Right atrium auricular region (tissue), 2 donors: ENCODE data around the gene JAM2.

DNA sequence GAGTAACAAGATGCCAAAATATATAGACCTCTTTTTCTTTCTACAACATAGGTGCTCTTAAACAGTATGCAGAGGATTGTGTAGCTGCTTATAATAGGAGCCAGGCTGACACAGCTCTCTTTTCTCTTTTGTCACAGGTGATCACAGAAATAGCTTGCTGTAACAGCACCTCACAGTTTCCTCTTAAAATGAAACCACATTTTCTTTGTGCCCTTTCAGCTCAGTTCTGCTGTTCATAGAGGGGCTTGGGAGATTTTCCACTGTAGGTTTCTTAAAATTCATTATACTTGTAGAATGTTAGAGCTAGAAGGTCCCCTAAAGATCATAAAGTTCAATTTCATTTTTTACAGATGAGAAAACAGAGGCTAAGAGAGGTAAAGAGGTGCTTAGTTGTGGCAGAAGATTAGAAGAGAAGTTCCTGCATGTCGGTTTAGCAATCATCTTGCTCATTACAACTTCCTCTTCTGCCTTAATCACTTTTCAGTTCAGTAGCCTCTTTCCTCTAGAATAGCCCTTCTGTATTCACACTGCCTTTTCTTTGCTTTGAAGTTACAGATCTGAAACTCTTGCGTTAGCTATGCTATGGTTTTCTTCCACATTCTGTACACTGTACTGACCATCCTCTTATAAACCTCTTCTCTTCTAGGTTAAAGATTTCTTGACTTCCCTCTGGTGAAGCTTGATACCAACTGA lies 35.2 kb downstream of the C21orf91 start:
- PRO-cap = no peak
- RAMPAGE, long total RNA, 2 experiments = no peak in any of the 2 experiments

GRCh38 chr21:17795007-17795657 lies 24.0 kb downstream of the C21orf91 start:
- PRO-cap = no peak
- RAMPAGE, long total RNA, 2 experiments = no peak in any of the 2 experiments

DNA sequence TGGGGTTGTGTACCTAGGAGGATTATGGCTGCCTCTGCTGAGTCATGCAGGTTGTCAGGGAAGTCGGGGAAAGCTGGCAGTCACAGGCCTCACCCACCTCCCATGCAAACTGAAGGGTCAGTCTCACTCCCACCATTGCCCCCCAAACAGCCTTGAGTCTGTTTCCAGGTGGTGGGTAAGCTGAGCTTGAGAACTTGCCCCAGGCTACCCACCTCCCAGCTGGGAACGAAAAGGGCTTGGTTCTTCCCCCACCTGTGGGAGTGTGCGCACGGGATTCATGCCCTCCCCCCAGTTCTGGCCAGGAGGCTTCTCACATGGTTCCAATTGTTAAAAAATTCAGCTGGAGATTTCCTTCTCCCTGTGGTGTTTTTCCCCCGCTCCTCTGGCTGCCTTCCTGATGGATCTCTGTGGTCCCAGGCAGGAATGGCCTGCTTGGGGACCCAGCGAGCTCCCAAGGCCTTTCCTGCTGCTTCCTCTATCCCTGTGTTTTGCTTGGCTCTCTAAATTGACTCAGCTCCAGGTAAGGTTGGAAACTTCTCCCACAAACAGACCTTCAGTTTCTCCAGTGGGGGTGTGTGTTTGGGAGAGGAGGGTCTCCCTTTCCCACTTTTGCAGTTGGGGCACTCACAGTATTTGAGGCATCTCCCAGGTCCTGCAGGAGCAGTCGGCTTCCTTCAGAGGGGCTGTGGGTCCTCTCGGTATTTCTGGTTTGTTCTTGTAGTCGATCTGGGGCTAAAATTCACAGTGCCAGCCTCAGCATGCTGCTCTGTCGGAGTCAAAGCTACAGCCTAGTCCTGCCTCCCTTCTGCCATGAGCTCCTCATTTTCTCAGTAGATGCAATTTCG lies 82.0 kb upstream of the C21orf91 start:
- PRO-cap = no peak
- RAMPAGE, long total RNA, 2 experiments = no peak in any of the 2 experiments

- PRO-cap = no peak
- RAMPAGE, long total RNA, 2 experiments = start-site peak on the plus strand in 2 of 2 experiments, at chr21:18857734-18857740 at its widest, 6 to 7 reads per replicate
Observed at GRCh38 chr21:18857509-18858170, 454.1 kb upstream of the TMPRSS15 start.

- PRO-cap = no peak
- RAMPAGE, long total RNA, 2 experiments = no peak in any of the 2 experiments
Observed at GRCh38 chr21:21200657-21201632, 202.7 kb downstream of the NCAM2 start.

GRCh38 chr21:24428508-24429098 lies 1178.7 kb downstream of the MRPL39 start:
- PRO-cap = no peak
- RAMPAGE, long total RNA, 2 experiments = start-site peak on the plus strand in 1 of 2 experiments, at chr21:24428735-24428756 at its widest, 7 reads per replicate

DNA sequence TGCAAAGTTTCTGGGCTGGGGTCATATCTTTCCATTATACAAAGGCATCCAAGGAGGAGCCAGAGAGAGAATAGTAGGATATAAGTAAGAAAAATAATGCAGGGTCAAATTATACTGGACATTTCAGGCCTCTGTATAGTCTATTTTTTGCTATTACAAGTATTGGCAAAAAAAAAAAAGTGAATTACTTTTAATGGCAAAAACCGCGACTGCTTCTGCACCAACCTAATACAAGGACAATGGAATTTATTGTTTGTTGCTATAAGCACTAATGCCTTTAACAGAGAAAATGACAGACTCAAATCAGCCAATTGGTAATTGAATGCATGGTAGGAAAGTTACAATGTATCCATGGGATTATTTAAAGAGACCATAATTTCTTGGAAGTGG lies 1061.9 kb downstream of the MRPL39 start:
- PRO-cap = unidirectional peak, plus-strand start at position 199 of the sequence
- RAMPAGE, long total RNA, 2 experiments = no peak in any of the 2 experiments

DNA sequence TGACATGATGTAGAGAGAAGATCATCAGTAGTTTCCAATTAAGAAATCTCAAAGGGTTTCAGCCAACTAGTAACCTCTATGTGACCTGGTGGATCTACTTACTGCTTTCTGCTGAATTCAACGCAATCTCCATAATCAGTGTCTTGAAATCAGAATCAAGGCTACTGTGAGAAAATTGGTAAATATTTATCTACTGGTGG lies 872.7 kb downstream of the MRPL39 start:
- PRO-cap = no peak
- RAMPAGE, long total RNA, 2 experiments = no peak in any of the 2 experiments

- PRO-cap = no peak
- RAMPAGE, long total RNA, 2 experiments = no peak in any of the 2 experiments
Observed at GRCh38 chr21:25421104-25422027, 185.9 kb downstream of the MRPL39 start.

- PRO-cap = no peak
- RAMPAGE, long total RNA, 2 experiments = no peak in any of the 2 experiments
Observed at GRCh38 chr21:25568105-25568695, 39.1 kb downstream of the MRPL39 start.

DNA sequence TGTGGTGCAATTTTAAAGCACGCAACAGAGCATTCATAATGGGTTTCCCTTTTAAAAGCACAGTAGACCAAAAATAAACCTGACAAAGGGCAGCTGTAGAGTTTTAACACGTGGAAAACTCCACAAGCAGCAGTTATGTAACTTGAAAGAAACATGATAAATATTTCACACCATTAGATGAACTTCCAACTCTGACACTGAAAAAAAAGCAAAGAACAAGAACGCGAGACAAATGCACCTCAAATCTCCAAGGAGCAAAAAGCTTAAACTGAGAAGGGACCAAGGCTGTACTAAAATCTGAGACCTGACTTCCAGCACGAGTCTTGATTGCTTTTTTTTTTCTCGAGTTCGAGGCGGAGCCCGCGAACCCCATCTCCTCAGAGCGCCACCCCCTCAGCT lies 252 bp upstream of the JAM2 start:
- PRO-cap = bidirectional peak, plus-strand start outside the sequence, minus-strand start at position 299 of the sequence
- RAMPAGE, long total RNA, 2 experiments = no peak in any of the 2 experiments

- PRO-cap = bidirectional peak, plus-strand start at chr21:25639258, minus-strand start at chr21:25639105; unidirectional peak, plus-strand start at chr21:25639258; unidirectional peak, plus-strand start at chr21:25639439; bidirectional peak, plus-strand start at chr21:25639946, minus-strand start at chr21:25639823
- RAMPAGE, long total RNA, 2 experiments = start-site peak on the plus strand in 2 of 2 experiments, at chr21:25639703-25639816 at its widest, 19 to 103 reads per replicate
Observed at GRCh38 chr21:25639206-25640186, at the start of gene JAM2. JAM2 (plus strand) TSS chr21:25639258.

DNA sequence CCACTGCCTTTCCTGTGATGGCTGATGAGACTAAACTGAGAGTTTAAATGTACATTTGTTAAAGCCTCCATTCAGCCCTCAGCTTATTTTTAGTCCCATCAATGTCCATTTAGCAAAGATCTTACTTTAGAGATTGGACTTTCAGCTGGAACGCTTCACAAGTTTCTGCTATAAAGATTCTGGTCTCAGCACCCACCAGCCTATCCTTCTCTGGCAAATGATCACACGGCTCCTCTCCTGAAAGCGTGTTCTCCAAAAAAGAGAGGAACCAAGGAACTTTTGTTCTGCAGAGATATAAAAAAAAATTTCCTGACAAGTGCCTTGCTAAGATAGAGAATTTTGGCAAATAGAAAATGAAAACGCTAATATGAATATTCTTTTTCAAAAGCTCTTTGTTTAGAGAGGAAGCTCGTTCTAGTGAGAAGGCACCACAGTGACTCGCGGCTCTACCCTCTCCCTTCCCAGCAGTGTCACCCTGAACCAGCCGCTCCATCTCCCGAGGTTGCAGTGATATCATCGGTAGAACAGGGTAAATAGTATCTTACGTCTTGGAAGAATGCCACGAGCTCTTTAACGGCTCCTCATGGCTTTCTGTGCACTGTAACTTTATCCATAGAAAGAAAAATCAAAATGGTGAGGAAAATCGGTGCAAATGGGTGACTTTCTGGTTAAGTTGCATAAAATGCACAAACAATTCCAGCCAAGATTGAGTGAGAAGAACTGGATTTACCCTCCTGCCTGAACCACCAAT lies 200.1 kb downstream of the APP start:
- PRO-cap = unidirectional peak, minus-strand start at position 509 of the sequence
- RAMPAGE, long total RNA, 2 experiments = no peak in any of the 2 experiments

DNA sequence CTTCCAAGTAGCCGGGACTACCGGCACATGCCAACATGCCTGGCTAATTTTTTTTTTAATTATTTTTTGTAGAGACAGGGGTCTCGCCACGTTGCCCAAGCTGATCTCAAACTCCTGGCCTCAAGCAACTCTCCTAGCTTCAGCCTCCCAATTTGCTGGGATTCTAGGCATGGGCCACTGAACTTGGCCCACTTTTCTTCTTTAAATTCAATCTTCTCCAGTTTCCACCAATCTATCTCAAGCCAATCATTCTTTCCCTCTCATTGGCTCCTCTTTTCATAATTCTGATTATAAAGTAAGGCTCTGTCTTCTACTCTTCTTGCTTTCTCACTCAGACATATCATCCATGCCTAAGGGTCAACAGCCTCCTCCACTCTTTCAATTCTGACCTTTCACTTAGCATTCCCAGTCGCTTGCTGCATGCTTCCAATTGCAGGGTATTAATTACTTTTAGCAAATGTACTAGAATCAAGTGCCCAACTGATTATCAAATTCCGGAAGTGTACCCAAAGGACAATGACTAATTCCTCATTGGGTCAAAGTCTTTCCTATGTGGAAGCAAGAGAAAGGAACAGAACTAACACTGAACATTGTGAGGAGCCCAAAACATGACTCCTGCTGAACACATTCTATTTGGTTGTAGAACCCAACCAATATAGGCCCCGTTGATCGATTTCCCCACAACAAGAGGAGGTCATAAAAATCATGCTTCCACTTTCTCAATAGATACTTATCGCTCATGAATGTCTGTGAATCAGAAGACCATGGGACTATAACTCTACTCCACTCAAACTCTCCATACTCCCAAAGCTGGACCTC lies 101.9 kb downstream of the APP start:
- PRO-cap = no peak
- RAMPAGE, long total RNA, 2 experiments = no peak in any of the 2 experiments

DNA sequence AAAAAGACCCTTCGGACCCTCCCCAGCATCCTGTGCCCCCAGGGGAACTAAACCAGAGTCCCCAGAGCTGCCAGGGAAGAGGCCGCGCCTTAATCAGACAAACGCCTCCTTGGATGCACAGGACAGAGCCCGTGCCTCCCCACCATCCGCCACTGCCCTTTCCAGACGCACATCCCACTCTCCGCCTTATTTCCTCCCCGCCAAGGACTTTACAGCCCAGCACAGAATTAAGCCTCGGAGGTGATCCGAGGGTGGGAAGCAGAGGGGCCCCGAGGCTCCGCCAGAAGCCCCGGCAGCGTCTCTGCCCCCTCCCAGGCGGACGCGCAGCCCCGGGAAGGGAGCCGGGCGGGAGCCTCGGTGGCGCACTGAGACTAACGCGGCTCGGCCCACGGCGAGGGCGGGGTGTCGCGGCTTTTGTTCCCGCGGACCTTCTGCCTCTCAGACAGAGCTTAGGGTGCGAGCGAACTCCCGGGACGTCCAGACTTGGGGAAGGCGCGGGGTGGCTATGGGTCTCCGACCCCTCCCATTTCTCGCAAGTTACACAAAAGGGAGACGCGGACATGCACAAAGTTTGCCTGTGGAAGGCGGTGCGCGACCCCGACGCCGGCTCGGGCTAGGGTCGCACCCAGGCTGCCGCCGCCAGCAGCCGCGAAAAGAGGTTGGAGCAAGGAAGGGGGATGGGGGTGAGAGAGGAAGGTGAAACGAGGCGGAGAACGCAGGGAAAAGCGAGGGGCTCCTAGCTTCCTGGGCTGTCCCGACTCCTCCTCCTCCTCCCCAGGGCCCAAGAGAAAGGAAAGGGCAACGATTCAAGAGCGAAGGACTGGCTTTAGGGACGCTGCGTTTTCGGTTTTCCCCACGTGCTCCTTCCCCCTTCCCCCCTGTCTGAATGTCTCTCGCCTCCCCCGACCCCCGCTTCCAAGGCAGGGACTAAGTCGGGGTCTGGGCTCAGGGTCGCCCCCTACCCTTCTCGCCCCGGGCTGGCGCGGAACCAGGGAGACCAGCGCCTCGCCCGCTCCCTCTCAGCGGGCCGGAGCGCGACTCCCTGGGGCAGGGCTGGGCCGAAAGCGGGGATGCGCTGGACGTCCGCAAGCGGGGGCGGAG lies 879 bp downstream of the APP start:
- PRO-cap = bidirectional peak, plus-strand start at position 445 of the sequence, minus-strand start at position 328 of the sequence; bidirectional peak, plus-strand start at position 809 of the sequence, minus-strand start at position 761 of the sequence
- RAMPAGE, long total RNA, 2 experiments = no peak in any of the 2 experiments

- PRO-cap = no peak
- RAMPAGE, long total RNA, 2 experiments = no peak in any of the 2 experiments
Observed at GRCh38 chr21:28048147-28048704, 836.9 kb downstream of the N6AMT1 start.

- PRO-cap = no peak
- RAMPAGE, long total RNA, 2 experiments = no peak in any of the 2 experiments
Observed at GRCh38 chr21:28339497-28339696, 545.8 kb downstream of the N6AMT1 start.

DNA sequence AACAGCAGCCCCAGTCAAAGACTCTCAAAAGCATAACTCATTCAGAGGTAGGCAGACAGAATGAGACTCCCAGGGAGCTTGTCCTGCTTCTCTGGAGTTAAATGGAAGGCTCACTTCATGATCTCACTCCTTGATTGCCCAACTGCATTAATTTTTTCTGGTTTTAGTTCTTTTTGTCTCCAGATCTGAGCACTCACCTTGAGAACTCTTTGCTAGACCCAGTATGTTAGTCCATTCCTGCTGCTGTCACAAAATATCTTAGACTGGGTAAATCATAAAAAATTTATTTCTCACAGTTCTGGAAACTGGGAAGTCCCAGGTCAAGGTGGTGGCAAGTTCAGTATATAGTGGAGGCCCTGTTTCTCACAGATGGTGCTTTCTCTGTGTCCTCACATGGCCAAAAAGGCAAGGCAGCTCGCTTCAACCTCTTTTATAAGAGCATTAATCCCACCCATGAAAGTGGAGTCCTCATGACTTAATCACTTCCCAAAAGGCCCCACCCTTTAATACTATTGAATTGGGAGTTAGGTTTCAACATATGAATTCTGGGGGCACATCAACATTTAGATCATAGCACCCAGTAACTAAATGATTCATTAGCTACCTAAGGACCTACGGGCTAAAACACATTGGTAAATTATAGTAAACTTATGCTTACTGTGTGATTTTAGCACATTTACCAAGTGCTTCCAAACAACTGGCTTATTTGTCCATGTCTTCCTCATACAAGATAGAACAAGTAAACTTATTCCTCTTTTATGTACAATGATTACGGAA lies 210.5 kb downstream of the N6AMT1 start:
- PRO-cap = no peak
- RAMPAGE, long total RNA, 2 experiments = no peak in any of the 2 experiments

DNA sequence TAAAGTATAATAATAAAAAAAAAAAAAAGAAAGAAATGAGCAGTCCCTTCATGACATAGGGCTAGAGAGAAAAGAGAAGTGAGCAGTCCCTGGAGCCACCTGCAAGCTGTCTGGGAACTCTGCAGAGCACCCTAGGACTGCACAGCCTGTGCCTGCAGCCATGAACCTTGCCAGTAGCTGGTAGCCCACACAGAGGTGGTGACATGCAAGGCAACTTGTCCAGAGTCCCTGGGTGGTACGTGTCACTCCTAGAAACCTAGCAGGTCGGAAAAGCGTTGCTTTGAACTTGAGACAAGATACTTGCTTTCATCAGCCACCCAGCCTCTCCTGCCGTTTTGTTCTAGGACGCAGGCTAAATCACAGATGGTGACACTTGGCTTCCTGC lies 153.4 kb downstream of the N6AMT1 start:
- PRO-cap = no peak
- RAMPAGE, long total RNA, 2 experiments = no peak in any of the 2 experiments

DNA sequence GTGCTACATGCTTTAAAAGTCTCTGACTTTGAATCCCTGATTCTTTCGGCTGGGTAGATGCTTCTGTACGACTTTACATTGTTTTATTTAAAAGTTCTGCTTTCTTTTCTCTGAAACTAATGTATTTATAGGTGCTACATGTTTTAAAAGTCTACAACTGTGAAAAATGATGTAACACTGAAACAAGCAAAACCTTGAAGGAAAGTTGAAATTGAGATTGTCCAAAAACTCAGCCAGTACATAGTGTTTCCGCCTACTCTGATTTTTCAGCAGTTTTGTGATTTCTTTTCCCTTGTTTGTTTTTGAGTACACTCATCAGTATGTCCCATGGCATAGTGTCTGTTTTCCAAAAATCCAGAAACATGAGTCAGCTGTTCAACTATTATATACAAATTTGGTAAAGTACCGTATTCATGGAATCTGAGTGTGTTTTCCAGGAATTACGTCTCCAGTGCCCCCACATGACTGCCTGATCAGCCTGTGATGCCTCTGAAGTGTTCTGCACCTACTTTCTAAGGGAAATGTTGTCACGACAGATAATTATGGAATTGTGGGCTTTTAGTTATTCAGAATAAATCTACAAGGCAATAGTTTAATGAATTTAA lies 79.4 kb downstream of the N6AMT1 start:
- PRO-cap = no peak
- RAMPAGE, long total RNA, 2 experiments = no peak in any of the 2 experiments